Right lobe of liver (tissue), 4 donors: Measurements from ENCODE around the genes PAX7 and IFFO2.

GRCh38 chr1:17634169-17635137, 95.0 kb downstream of the ARHGEF10L start:
- PRO-cap, 4 experiments: no peak in any of the 4 experiments
- RAMPAGE, long total RNA, 2 experiments: no peak in any of the 2 experiments

DNA sequence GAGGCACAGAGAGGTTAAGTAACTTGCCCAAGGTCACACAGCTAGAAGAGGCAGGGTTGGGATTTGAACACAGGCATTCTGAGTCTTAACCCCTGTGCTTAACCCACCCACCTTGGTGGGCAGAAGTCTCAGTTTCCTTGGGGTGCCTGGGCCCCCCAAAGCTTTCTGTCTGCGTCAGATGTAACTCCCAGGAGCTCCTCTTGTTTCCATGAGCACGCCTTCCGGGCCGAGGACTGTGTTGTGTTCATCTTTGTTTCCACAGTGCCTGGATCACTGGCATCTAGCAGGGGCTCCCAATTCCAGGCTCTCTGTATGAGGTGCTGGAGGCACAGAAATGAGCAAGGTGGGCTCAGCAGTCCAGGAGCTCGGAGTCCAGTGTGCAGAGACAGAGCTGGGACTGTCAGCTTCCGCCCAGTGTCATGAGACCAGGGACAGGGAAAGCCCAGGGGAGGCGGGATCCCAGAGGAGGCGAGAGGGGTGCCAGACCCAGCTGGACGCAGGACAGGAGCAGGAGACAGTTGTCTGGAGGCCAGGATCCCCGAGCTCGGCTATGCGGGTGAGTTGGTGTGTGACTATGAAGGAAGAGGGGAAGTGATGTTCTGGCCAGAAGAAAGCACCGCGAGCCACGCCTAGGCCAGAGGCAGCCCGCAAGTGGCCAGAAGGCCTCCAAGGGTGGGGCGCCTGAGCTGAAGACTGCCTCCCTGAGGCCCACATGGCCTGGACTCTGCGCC, 85.5 kb upstream of the ACTL8 start:
- PRO-cap, 4 experiments: no peak in any of the 4 experiments
- RAMPAGE, long total RNA, 2 experiments: no peak in any of the 2 experiments

DNA sequence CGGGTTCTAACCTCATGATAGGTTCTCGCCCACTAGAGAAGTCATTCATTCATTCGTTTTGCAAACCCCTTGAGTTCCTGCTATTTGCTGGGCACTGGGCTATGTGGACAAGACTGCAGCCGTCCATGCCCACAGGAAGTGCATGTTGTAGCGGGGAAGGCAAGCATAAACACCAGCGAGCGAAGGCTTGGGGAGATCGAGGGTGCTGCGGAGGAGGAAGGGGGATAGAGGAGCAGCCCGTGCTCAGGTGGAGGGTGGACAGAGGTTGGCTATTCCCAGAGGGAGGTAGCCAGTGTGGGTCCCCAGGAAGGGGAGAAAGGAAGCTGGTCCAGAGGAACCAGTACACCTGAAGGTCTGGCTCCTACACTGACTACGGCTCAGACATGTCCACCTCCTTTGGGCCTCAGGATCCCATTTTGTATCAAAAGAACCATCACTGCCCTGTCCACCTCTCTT, 56.4 kb upstream of the ACTL8 start:
- PRO-cap, 4 experiments: no peak in any of the 4 experiments
- RAMPAGE, long total RNA, 2 experiments: no peak in any of the 2 experiments

GRCh38 chr1:17860857-17861223, 105.7 kb downstream of the ACTL8 start:
- PRO-cap, 4 experiments: no peak in any of the 4 experiments
- RAMPAGE, long total RNA, 2 experiments: no peak in any of the 2 experiments

- PRO-cap, 4 experiments: no peak in any of the 4 experiments
- RAMPAGE, long total RNA, 2 experiments: no peak in any of the 2 experiments
These were observed 1.3 kb downstream of the IGSF21 start for GRCh38 chr1:18108790-18109411.

DNA sequence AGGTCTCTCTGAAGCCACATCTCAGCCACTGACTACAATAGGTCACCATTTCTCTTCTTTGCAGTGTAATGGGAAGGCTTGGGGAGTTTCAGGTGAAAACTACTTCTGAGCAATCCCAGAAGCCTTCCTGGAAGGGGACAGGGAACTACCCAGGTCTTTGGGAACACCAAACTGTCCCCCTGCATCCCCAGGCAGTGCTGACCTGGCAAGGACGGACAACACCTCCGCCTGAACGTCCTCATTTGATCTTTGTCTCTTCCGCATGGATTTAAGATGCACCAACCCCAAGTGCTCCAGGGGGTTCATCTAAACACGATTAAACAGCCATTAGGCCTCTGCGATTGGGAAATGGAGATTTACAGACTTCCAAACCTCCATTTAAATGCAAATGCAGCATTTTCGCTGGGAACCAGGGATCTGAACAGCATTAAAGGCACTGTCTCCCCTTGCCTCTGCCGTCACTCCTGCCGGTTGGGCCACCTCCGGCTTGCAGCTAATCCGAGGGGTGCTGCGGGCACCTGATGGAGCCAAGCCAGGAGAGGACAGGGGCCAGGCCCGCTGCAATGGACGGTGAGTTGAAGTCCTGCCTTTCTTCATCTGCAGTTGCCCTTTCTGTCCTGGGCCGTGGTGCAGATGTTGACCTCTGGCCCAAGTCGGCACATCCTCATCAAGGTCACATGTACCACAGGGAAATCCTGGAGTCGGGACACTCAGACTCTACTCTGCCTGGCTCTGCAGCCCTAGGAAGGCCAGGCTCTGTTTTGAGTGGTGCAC, 70.4 kb upstream of the KLHDC7A start:
- PRO-cap, 4 experiments: no peak in any of the 4 experiments
- RAMPAGE, long total RNA, 2 experiments: no peak in any of the 2 experiments

- PRO-cap, 4 experiments: no peak in any of the 4 experiments
- RAMPAGE, long total RNA, 2 experiments: no peak in any of the 2 experiments
These were observed at the start of gene PAX7 for GRCh38 chr1:18630597-18631821. Gene PAX7, plus strand, starts transcription at chr1:18630846.

DNA sequence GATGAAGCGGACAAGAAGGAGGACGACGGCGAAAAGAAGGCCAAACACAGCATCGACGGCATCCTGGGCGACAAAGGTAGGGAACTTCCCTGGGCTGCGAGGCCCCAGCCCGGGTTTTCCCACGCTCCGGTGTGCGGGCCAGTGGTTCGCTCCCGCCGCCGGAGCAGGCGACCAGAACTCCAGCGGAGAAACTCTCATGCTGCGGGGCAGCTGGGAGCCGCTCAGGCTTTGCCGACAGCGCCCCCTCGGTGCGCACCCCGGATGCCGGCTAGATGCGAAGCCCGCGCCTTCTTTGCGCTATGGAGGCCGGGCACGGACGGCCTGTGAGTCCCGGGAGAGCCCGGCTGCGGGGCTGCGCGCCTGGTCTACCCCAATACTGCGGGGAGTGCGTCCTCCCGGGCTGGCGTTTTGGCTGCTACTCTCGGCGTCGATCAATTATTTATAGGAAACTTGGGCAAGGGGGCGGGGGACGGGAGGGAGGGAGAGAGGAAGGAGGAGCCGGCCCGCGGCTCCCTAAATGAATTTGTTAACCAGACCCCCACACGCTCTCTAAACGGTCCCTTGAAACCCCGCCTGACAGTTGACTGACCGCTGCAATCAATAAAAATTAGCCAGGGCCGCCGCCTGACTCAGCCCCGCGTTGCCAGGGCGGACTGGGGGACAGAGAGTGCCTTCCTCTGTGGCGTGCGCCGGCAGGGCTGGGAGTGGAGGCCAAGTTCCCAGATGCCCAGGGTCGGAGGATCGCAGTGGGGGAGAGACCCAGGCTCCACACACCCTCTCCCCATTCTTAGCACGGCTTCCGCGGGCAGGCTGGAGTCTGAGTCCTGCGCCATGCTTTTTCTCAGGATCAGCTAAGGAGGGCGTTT, 5.9 kb downstream of the PAX7 start:
- PRO-cap, 4 experiments: no peak in any of the 4 experiments
- RAMPAGE, long total RNA, 2 experiments: no peak in any of the 2 experiments

DNA sequence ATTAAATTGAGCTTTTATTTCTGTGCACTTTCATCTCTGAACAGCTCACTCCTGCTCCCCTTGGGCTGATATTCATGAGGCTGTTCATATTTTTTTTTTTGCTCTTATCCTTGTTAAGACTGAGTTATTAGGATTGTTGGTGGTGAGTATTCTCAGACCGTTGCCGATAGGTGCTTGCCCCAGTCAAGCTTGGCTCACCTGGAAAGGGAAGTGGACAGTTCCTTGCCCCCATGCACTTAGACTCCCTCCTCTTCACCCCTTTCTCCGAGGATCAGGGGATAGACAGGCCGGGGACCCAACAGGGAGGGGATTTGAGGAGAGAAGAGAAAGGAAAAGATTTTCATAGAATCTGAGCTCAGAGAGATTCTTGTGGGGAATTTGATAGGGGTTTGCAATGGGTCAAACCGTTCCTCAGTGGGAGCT, 8.7 kb downstream of the PAX7 start:
- PRO-cap, 4 experiments: no peak in any of the 4 experiments
- RAMPAGE, long total RNA, 2 experiments: no peak in any of the 2 experiments

DNA sequence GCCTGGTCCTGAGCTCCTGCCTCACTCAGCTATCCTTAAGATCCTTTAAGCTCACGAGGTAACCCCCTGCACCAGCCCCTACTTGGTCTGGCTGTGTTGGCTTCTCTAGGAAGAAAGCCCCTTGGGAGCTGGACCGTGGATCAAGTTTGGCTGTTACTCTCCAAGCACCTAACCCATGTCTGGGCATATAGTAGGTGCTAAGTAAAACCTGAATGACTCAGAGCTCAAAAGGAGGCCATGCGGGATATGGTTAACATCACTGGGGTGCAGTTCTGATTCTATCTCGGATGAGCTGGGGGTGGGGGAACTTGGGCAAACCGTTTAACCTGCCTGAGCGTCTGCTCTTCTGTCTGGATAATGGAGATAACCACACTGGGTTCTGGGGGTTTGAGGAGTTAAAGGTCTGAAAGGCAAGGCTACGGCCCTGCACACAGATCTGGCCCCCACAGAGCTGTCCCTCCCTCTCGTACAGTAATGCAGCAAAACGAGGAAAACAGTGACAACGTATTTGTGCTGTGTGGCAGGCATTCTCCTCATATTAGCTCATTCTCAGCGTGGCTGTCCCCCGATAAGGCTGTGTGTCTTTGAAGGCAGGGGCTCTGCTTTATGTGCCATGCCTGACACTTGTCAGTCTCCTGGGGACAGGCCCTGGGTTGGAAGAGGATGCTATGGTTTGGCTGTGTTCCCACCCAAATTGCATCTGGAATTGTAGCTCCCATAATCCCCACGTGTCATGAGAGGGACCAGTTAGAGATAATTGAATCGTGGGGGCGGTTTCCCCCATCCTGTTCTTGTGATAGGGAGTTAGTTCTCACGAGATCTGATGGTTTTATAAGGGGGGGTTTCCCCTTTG, 6.6 kb upstream of the ALDH4A1 start:
- PRO-cap, 4 experiments: no peak in any of the 4 experiments
- RAMPAGE, long total RNA, 2 experiments: no peak in any of the 2 experiments

GRCh38 chr1:18945132-18945683, 11.3 kb downstream of the IFFO2 start:
- PRO-cap, 4 experiments: no peak in any of the 4 experiments
- RAMPAGE, long total RNA, 2 experiments: no peak in any of the 2 experiments

GRCh38 chr1:18948428-18949042, 7.9 kb downstream of the IFFO2 start:
- PRO-cap, 4 experiments: peak in 2 of 4 experiments; most common plus-strand start chr1:18948723 (in 2); most common minus-strand start chr1:18948677 (in 2)
- RAMPAGE, long total RNA, 2 experiments: no peak in any of the 2 experiments

DNA sequence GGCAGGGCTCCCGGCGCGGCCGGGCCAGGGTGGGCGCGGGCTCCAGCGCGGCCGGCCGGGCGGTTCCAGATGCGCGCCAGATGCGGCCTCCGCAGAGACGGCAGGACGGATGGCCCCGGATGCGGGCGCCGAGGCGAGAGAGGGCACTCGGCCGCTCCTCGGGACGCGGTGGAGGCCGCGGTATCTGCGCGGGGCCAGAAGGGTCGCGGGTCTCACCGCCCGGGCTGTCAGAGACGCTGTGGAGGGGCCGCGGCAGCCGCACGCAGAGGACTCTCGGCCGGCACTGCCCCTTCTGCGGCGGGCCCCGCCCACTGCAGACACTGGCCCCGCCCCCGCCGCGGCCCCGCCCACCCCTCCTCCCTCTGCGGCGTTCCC, at the start of gene IFFO2:
Gene IFFO2, minus strand, starts transcription at position 285 of the 375 bp plus-strand sequence.
- PRO-cap, 4 experiments: peak in 4 of 4 experiments; most common minus-strand start position 285 of the sequence (in 4)
- RAMPAGE, long total RNA, 2 experiments: no peak in any of the 2 experiments

- PRO-cap, 4 experiments: peak in 4 of 4 experiments; most common plus-strand start chr1:18956964 (in 4)
- RAMPAGE, long total RNA, 2 experiments: no peak in any of the 2 experiments
These were observed 325 bp upstream of the IFFO2 start for GRCh38 chr1:18956767-18957235.

DNA sequence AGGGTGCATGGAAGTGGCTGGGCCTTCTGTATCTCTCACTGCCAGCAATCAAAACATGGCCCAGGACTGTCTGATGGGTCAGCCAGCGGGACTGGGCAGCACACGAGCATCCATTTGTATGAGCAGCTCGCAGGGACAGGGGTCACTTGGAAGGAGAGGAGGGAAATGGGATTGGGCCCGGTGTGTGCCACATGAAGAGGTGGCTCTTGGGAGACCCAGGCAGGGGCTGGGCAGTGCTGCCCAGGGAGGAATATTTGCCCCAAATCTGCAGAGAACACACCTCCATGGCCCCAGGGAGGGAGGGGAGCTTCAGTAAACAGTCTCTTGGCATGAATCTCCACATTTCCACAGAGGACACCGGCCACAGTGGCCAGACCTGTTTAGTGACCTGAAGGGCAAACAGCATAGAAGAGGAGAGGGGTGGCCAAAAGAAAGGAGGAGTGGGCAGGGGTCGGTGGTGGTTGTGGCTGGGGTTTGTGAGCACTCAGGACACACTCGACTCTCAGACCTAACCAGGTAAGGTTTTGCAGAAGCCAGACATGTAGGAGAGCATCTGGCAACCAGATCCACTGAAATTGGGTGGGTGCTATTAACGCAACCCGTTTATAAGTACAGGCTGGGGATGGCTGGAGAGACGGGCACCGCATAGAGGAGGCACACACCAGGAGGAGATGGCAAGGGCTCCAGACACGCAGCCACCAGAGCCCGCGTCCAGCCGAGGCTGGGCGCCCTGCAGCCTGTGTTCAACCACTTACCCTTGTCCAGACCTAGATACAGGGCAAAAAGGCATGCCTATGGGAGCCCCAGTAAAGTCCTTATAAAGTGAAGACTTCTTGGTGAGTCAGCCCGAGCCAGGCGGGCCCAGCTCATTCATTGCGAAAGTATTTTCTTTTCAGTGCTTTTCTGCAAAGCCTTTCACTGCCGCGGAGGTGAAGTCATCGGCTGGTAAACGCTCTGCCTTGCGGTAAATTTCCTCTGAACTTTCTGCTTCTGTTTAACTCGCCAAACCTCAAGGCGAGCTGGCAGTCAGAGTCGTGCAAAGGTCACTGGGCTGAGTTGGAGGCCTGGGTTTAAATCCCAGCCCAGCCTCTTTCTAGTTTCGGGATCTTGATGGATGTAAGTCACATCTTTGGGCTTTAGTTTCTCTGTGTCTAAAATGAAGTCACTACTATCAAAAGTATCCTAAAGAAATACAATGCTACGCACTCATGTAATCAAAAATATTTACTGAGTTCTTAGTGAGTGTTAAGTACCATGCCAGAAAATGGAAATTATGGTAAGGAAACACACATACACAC, 54.3 kb upstream of the IFFO2 start:
- PRO-cap, 4 experiments: peak in 4 of 4 experiments; most common plus-strand start position 342 of the sequence (in 3); most common minus-strand start position 875 of the sequence (in 3)
- RAMPAGE, long total RNA, 2 experiments: no peak in any of the 2 experiments

- PRO-cap, 4 experiments: no peak in any of the 4 experiments
- RAMPAGE, long total RNA, 2 experiments: no peak in any of the 2 experiments
These were observed 87.4 kb downstream of the UBR4 start for GRCh38 chr1:19122485-19123208.

- PRO-cap, 4 experiments: peak in 3 of 4 experiments; most common plus-strand start chr1:19130702 (in 3)
- RAMPAGE, long total RNA, 2 experiments: no peak in any of the 2 experiments
These were observed 79.7 kb downstream of the UBR4 start for GRCh38 chr1:19130206-19131001.

GRCh38 chr1:19153269-19153530, 56.9 kb downstream of the UBR4 start:
- PRO-cap, 4 experiments: peak in 2 of 4 experiments; most common minus-strand start chr1:19153443 (in 2)
- RAMPAGE, long total RNA, 2 experiments: no peak in any of the 2 experiments

GRCh38 chr1:19160397-19161336, 49.4 kb downstream of the UBR4 start:
- PRO-cap, 4 experiments: no peak in any of the 4 experiments
- RAMPAGE, long total RNA, 2 experiments: no peak in any of the 2 experiments

GRCh38 chr1:19181805-19182131, 28.3 kb downstream of the UBR4 start:
- PRO-cap, 4 experiments: no peak in any of the 4 experiments
- RAMPAGE, long total RNA, 2 experiments: no peak in any of the 2 experiments